Hematopoietic multipotent progenitor cell (in vitro differentiated cells): ENCODE measurements around the genes NPY2R and ASIC5.

DNA sequence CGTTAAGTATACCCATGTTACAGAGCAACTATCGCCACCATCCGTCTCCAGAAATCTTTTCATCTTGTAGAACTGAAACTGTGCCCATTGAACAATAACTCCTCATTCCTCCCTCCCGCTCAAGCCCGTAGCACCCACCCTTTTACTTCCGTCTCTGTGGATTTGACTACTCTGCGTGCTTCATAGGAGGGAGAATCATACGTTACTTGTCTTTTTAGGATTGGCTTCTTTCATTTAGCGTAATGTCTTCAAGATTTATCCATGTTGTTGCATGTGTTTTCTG is 55.4 kb downstream of the TMEM131L start:
- CAGE, long polyA plus RNA = no peak

- CAGE, long polyA plus RNA = no peak
These were observed 63.4 kb downstream of the TMEM131L start for GRCh38 chr4:153529570-153530011.

GRCh38 chr4:153576934-153577541 is 107.0 kb upstream of the TLR2 start:
- CAGE, long polyA plus RNA = no peak

DNA sequence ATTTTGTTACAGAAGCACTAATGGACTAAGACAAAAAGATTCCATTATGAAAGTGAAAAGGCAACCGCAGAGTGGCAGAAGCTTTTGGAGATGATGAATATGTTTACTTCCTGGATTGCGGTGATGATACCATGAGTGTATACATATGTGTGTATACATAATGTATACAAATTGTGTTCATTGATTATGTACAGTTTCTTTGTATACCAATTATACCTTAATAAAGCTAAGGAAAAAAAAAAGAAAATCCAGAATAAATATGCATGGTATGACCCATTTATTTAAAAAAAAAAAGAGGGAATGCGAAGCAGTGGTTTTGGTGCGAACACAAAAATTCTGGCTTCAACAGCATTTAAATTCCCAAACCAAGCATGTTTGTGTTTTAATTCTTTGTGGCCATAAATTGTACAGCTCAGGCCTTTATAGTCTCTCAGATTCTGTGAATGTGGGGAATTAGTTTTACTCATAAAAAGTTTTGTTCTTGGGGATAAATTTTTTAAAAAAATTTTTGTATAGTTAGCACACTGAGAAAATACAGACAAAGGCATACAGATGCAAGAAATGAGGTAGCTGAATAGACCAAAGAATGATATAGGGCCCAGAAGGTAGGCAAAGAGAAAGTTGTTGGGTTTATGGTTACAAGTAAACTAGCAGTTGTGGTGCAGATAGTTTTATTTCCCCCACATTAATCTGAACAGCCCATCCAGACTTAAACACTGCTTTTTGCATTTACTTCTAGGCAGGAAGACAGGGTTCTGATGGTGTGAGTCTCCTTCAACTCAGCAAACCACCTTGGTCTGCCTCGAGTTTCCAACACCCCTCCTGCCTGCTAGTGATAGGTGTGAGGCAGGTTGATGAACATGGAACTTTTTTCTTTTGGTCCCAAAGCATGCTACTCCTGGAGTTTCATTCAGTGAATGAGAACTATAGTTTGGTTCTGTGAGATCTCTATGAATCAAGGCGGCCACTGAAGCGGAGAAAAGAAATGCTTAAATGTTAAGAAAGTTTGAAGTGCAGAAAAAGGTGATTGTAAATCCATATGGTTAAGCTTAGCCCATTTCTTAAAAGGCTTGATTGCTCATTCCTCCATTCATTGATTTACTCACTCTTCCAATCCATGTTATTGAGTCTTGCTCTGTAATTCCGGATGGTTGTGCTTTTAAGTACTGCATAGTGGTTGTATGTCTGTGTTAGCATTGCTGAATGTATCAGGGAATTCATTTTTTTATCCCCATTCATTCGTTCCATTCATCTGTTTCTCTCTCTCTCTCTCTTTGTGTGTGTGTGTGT is 17.9 kb downstream of the TLR2 start:
- CAGE, long polyA plus RNA = no peak

- CAGE, long polyA plus RNA = no peak
These were observed 24.3 kb downstream of the TLR2 start for GRCh38 chr4:153708322-153708773.

DNA sequence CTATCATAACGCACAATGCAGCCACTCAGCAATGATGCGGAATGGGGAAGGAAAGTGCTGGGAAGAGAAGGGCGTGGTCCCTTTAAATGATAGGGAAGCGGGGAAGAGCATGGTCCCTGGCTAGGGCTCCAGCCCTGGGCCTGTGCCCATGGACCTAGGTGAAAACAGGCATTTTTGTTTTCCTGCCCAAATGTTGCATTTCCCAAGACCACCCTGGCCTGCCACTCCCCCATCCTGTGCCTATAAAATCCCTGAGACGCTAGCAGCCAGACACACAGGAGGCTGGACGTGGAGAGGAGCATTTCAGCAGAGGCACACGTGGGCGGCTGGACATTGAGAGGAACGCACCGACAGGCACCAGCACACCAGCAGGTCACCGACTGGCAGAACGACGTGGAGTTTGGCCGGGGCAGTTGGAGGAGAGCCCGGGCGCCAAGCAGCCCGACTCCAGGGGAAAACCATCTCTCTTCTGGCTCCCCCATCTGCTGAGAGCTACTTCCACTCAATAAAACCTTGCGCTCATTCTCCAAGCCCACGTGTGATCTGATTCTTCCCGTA is 234.7 kb upstream of the SFRP2 start:
- CAGE, long polyA plus RNA = no peak

DNA sequence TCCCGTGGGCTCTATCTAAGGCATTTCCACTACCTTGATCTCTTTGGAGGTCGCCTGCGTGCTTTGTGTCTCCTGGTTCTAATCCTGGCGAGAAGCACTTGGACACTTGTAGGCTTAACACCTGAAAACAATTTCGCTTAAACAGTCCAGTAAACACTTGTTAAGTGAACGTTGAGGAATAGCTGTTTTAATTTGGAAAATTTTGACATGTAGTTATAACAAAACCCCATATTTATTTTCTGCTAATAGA is 416 bp upstream of the PLRG1 start:
- CAGE, long polyA plus RNA = no peak

GRCh38 chr4:154560065-154560777 is 2.6 kb upstream of the FGB start:
- CAGE, long polyA plus RNA = no peak

- CAGE, long polyA plus RNA = no peak
These were observed 4.2 kb downstream of the FGA start for GRCh38 chr4:154586165-154586904.

DNA sequence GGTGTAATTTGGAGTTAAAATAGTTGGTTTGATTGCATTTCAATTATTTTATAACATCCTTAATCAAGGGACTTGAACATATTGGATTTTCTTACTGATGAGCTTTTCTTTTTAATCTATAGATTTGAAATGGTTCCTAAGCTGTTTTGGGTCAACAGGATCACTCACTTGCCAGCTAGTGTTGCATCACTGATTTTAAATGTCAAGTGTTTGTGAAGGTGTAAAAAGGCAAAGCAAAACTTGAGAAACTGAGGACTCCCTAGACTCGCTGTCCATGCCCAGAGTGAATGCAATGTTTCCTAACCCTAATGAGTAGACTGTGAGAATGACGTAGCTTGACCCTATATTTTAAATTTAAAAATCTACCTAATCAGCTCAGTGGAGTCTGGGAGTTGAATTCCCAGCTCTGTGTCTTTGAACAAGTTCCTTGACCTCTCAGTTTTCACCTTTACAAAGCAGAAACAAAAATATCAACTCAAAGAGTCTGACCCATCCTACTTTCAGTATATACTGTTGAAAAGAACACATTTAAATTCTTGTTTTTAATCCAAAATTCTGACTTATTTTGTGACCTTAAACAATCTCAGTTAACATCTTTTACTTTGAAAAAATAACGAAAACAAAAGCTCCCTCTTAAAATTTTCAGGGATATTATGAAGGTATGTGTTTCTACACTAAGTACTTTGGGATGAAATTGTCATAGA is 2.4 kb downstream of the FGA start:
- CAGE, long polyA plus RNA = no peak

- CAGE, long polyA plus RNA = no peak
These were observed 7.7 kb upstream of the FGA start for GRCh38 chr4:154598038-154598886.

GRCh38 chr4:154602702-154603112 is 9.7 kb downstream of the FGG start:
- CAGE, long polyA plus RNA = no peak

GRCh38 chr4:154626695-154627227 is 14.3 kb upstream of the FGG start:
- CAGE, long polyA plus RNA = no peak

DNA sequence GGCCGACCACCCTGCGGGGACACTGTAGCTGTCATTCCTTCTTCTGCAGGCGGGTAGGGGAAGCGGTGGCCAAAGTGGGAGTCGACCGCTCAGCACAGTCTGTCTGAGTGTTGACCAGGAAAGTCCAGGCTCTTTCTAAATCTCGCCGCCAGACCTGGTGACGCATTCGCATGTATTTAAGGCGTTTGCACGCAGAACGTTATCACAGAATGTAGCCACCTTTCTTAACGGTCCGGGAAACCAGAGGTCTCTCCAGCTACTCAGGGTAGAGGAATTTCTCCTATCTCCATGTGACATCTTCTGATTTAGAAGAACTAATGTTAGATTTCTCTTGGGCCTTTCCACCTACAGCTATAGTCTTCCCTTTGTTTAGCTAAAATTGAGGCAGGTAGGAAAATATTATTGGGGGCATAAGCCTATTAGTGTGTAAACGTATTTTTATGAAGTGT is 3.1 kb upstream of the LRAT start:
- CAGE, long polyA plus RNA = no peak

GRCh38 chr4:155208270-155209244 is at the start of gene NPY2R:
Gene NPY2R, plus strand, starts transcription at chr4:155208636.
- CAGE, long polyA plus RNA = no peak

GRCh38 chr4:155506763-155507266 is 130.1 kb upstream of the MAP9 start:
- CAGE, long polyA plus RNA = no peak

GRCh38 chr4:155526516-155526911 is 140.1 kb upstream of the GUCY1A1 start:
- CAGE, long polyA plus RNA = no peak

- CAGE, long polyA plus RNA = no peak
These were observed at the start of gene ASIC5 for GRCh38 chr4:155866183-155866436. Gene ASIC5, minus strand, starts transcription at chr4:155866277.

GRCh38 chr4:156890083-156890598 is 81.5 kb downstream of the PDGFC start:
- CAGE, long polyA plus RNA = no peak

- CAGE, long polyA plus RNA = no peak
These were observed 139.5 kb downstream of the GASK1B start for GRCh38 chr4:158033131-158033962.